Hematopoietic multipotent progenitor cell (in vitro differentiated cells): Measurements from ENCODE around the gene SNTG2.

GRCh38 chr2:557762-558496, 119.3 kb downstream of the TMEM18 start:
- CAGE, long polyA plus RNA: no peak

DNA sequence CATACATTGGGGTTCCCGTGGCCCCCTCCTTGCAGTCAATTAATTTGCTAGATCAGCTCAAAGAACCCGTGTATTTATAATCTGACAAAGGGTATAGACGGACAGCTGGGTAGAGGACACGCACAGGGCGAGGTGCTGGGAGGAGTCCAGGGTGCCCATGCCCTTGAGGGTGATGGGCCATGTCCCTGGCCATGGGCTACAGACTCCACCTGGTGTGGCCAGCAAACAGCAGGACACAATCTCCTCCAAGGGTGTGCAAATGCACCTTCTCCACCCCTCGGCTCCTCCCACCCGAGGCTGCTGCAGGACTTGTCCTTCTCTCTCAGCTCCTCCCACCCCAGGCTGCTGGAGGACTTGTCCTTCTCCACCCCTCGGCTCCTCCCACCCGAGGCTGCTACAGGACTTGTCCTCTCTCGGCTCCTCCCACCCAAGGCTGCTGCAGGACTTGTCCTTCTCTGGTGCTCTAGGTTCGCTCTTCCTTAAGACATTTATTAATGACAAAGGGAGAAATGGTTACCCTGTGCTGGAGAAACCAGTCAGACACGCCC, 57.4 kb upstream of the SNTG2 start:
- CAGE, long polyA plus RNA: no peak

- CAGE, long polyA plus RNA: no peak
Measured at GRCh38 chr2:949742-951159, at the start of gene SNTG2. SNTG2 (plus strand) TSS chr2:950849.

- CAGE, long polyA plus RNA: no peak
Measured at GRCh38 chr2:1211090-1211576, 202.1 kb upstream of the TPO start.

DNA sequence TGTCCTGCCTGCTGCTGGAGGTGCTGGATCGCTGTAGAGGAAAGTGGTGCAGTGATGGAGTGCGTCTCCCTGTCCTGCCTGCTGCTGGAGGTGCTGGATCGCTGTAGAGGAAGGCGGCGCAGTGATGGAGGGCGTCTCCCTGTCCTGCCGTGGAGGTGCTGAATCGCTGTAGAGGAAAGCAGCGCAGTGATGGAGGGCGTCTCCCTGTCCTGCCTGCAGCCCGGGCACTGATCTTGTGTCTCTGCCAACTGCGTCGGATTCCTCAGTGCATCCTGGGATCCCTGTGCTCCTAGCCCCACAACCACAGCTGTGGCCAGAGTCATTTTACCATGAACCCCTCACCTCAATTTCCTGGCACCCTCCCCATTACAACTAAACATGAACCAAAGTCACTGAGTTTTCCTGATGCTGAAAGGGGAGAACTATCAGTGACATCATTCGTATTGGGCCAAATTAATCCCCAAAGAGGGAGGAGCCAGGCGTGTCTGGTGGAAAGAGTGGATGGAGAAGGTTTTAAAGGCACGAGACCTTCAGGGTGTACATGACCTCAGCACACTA, 190.0 kb upstream of the TPO start:
- CAGE, long polyA plus RNA: no peak

- CAGE, long polyA plus RNA: no peak
Measured at GRCh38 chr2:1240396-1240871, 172.8 kb upstream of the TPO start.

GRCh38 chr2:1366373-1366791, 46.9 kb upstream of the TPO start:
- CAGE, long polyA plus RNA: no peak

DNA sequence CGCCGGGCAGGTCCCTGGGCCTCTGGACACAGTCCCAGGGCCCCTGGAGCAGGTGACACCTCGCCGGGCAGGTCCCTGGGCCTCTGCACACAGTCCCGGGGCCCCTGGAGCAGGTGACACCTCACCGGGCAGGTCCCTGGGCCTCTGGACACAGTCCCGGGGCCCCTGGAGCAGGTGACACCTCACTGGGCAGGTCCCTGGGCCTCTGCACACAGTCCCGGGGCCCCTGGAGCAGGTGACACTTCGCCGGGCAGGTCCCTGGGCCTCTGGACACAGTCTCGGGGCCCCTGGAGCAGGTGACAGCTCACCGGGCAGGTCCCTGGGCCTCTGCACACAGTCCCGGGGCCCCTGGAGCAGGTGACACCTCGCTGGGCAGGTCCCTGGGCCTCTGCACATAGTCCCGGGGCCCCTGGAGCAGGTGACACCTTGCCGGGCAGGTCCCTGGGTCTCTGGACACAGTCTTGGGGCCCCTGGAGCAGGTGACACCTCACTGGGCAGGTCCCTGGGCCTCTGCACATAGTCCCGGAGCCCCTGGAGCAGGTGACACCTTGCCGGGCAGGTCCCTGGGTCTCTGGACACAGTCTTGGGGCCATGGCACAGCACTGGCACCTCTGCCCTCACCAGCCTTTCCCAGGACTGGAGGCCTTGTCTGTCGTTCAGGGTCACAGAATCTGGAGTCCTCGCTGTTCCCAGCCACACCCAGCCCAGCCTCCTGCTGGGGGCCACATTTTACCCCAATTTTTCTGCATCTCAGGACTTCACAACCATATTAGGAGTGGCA, 2.0 kb downstream of the TPO start:
- CAGE, long polyA plus RNA: no peak

- CAGE, long polyA plus RNA: no peak
Measured at GRCh38 chr2:1614640-1615039, 129.7 kb downstream of the PXDN start.

GRCh38 chr2:1625213-1626177, 118.8 kb downstream of the PXDN start:
- CAGE, long polyA plus RNA: no peak

GRCh38 chr2:1631541-1632215, 112.6 kb downstream of the PXDN start:
- CAGE, long polyA plus RNA: no peak

- CAGE, long polyA plus RNA: no peak
Measured at GRCh38 chr2:1728669-1729222, 15.6 kb downstream of the PXDN start.

GRCh38 chr2:2324163-2324888, 6.7 kb downstream of the MYT1L start:
- CAGE, long polyA plus RNA: no peak

DNA sequence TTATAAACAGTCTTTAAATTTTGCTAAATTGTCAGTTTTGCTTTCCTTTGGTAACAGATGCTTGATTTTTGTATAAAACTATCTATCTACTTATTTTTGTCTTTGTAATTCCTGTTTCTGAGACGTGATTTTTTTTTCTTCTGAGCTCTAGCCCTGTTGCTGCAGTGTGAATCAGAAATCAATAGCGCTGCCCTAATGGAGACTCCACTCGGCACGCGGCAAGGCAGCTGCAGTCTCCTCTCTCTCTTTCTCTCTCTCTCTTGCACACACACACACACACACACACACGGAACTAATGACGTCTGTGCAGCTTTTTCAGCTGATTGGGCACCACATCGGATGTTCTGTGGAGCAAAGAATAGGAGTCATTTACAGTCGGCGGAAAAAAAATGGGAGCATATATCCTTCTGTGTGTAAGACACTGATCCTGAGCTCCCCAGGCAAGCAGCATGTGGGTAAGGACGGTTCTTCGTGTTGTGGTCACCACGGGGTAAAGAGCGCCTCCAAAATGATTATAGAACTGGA, 2.0 kb upstream of the MYT1L start:
- CAGE, long polyA plus RNA: no peak

GRCh38 chr2:3044981-3045292, 332.7 kb downstream of the EIPR1 start:
- CAGE, long polyA plus RNA: no peak

- CAGE, long polyA plus RNA: no peak
Measured at GRCh38 chr2:3242398-3243018, 135.1 kb downstream of the EIPR1 start.

- CAGE, long polyA plus RNA: no peak
Measured at GRCh38 chr2:3302463-3303373, 74.9 kb downstream of the EIPR1 start.

GRCh38 chr2:3322235-3323167, 55.1 kb downstream of the EIPR1 start:
- CAGE, long polyA plus RNA: no peak

DNA sequence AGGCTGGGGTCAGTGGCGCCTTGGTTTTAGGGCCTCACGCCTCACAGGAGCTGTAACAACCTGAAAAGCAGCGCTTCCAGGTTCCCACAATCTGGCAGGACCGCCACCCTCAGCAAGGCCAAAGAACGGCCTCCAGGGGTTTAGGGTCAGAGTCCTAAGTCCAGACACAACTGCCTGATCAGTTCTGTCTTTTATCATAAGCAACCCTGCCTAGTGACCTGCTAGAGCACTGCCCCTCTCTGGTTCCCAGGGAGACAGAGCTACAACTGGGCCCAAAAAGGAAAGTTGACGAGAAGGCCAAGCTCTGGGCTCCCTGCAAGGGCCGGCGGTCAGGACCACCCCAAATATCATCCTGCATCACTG, 52.8 kb downstream of the EIPR1 start:
- CAGE, long polyA plus RNA: no peak

DNA sequence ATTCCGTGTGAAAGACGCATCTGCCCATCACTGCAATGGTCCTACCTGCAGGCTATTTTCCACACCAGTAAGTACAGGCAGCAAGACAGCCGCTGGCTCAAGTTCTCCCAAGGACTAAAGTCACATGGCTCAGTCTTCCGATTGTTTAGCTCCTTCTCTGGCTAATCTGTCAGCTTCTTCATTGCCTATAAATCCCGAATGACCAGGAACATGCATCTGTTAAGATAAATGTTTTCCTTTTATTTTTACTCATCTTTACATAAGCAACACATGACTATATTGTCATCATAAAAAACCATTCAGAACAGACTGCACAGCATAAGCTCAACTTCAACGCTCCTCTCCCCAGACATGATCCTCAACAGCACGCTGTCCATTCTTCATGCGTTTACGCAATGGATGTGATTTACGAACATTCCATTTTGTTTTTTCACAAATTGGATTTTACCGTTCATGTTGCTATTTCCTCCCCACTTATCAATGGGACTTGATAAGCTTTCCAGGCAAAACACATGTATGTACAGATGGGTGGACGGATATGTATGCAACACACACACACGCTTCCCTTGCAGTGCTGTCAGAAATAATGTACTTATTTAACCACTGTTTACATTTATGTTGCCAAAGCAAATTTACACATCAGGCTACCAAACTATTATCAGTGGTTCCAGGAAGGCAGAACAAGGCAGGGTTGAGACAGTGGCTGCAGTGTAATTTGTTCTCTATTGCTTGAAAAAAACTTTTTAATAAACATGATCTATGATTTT, 12.3 kb downstream of the RNASEH1 start:
- CAGE, long polyA plus RNA: no peak